Mononuclear cell (primary cell): ENCODE measurements around a stretch of chr4.

DNA sequence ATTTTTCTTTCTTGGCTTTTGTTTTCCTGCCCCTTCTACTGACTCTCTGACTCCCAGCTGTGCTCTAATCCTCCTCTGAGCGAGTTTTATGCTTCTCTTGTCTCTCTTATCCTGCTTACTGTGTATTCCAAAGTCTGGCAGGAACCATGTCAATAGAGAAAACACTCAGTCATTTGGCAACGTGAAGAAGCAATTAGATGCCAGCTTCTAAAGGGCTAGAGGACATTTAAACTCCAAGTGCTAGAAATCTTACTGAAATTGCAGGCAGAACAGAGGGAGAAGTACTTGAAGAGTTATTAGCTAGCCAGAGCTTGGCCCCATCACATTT is 984.6 kb upstream of the TENM3 start:
- RRBS = no CpG with 5 or more reads among the region's 2 CpGs

DNA sequence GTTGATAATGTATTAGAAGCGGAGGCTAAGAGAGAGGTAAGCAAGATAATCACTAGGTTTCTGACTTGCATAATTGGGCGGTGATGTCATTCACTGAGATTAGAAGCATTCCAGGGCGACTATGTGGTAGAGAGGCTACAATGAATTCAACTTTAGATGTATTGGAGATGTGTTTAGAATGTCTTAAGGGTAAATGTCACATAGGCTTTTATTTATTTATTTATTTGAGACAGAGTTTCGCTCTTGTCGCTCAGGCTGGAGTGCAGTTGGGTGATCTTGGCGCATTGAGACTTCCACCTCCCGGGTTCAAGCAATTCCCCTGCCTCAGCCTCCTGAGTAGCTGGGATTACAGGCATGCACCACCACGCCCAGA is 310 bp upstream of the TENM3 start:
- RRBS = no CpG with 5 or more reads among the region's 8 CpGs

DNA sequence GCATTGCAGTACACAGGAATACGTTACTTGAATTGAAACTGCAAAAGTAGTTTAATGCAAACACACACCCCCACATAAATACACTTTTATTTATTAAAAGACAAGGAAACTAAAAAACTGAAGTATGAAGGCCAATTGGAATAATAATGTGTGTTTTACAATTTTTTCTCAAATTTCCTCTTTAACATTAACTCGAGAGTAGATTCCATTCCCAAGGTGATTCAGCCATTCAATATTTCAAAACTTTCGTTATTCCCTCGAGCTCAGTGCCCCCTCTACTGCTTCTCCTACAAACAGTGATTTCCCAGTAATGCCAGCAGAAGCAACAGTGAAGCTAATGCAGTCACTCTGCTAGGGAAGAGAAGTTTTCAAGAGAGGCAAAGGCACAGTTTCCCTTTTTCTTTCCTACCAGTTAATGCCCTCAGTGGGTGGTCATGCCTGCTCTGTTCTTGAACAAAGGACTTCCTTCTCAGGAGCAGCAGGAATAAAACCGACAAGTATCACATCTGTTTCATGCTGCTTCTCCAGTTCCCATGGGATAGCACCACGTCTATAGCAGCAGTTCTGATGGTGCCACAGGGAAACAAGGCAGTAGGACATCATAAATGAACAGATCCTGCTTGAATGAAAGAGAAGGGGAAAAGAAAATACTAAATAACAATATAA is 317.1 kb downstream of the TENM3 start:
- RRBS = no CpG with 5 or more reads among the region's 6 CpGs

DNA sequence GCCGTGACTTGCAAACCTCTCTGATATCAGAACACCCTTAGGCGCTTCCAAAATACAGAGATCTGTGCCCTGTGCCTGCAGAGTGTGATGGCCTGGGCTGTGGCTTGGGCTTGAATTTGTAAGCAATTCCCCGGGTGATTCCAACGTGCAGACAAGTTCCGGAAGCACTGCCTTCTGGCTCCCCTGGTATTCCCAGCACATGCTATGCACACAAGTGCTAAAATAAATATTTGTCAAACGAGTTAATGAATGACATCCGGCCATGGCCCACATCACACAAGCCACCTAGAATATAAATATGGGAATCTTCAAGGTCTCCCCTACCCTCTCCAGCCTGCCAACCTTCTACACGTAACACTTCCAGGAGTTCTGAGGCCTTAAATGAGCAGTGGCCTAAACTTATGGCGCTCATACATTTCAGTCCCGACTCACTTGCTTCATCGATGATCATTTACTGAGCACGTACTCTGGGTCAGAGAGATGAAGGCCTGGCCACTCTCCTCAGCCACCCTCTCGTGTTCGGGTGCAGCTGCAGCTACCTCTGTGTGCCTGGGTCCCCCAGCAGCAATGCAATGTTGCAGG is 21.3 kb downstream of the DCTD start:
- RRBS = 97% methylated on average over 3 of the region's 14 CpGs

GRCh38 chr4:182904165-182904917 is 12.8 kb downstream of the DCTD start:
- RRBS = 96% methylated on average over 3 of the region's 15 CpGs

DNA sequence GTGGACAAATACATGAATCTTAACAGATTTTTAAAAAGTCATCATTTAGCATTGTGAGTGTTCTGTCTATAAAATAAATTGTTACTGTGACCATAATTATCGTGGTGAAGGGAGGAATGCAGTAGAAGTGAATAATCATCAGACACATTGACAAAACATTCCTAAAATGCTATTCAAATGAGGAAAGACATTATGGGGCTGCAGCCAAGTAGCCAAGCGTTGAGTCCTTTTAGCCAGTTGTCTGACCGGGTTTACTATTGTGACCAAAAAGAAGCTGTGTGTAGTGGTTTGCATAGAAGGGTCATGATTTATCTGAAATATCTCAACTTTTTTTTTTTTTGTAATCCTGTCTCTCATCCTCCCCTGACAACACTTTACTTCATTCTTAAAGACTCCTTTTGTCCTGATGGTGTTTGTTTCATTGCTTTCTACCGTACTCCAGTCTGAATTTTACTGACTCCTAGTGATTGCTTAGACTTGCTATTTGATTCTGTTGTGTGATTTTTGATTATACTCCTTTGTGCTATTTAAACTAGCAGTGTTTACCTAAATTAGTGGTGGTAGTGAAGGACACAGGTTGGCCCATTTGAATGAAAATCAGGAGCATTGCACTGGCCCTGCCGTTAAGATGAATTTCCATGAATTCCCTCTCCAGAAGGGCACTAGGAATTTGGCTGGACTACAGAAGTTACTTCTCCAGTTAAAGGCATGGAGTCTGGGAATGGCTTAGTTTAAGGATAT is 19.7 kb downstream of the WWC2 start:
- RRBS = no CpG with 5 or more reads among the region's 5 CpGs

DNA sequence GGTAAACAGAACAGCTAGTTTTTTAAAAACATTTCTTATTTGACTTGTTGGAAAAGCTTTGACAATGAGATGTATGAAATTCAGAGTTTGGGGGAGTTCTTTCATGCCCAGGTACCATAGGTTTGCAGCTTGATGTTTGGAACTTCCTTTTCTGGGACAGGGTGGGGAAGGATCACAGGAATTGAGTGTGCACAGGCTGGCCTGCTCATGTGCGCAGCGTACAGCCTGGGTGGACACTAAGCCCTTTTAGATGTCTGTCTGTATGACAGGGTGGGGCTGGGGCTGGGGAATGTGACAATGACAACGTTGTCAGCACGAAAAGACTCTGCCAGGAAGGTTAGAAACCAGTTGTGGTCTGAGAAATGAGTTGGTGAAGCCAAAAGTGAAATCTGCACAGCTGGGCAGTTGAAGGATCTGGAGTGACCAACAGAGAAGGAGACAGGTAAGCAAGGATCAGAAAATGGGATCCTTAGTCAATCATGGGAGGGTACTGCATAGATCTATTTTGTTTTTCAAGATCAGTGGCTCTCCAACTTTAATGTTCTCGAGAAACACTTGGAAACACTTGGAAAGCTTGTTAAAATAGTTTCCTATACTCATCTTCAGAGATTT is 47.5 kb downstream of the WWC2 start:
- RRBS = no CpG with 5 or more reads among the region's 5 CpGs

GRCh38 chr4:183270875-183271314 is 49.2 kb downstream of the CLDN22 start:
- RRBS = no CpG with 5 or more reads among the region's 1 CpG

- RRBS = 1% methylated on average over 29 of the region's 62 CpGs
Observed at GRCh38 chr4:183398171-183399137, 46.0 kb upstream of the CDKN2AIP start.

GRCh38 chr4:183444245-183444473 is 277 bp upstream of the CDKN2AIP start:
- RRBS = 1% methylated on average over 24 of the region's 32 CpGs

DNA sequence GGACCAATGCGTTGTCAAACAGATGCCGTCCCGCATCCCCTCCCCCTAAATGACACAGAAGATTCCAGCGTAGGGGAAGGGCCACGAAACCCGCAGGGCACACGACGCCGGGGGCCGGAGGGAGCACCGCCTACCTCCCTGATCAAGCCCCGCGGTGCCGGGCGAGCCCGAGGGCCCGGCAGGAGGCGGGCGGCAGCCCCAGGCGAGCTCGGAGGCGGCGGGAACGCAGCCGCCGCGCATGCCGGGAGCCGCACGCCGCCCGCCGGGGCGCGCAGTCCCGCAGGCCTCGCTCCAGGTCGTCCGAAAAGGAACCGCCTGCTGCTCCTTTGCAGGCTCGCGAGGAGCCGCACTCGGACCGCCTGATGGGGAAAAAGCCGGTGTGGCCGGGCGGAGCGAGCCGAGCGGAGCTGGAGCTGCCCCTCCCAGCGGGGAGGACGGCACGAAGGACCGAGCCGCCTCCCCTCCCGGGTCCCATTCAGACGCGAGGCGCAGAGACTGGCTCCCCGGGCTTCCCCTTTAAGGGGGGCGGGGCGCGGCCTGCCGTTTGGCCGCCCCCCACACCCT is 734 bp upstream of the ING2 start:
- RRBS = 1% methylated on average over 45 of the region's 66 CpGs

DNA sequence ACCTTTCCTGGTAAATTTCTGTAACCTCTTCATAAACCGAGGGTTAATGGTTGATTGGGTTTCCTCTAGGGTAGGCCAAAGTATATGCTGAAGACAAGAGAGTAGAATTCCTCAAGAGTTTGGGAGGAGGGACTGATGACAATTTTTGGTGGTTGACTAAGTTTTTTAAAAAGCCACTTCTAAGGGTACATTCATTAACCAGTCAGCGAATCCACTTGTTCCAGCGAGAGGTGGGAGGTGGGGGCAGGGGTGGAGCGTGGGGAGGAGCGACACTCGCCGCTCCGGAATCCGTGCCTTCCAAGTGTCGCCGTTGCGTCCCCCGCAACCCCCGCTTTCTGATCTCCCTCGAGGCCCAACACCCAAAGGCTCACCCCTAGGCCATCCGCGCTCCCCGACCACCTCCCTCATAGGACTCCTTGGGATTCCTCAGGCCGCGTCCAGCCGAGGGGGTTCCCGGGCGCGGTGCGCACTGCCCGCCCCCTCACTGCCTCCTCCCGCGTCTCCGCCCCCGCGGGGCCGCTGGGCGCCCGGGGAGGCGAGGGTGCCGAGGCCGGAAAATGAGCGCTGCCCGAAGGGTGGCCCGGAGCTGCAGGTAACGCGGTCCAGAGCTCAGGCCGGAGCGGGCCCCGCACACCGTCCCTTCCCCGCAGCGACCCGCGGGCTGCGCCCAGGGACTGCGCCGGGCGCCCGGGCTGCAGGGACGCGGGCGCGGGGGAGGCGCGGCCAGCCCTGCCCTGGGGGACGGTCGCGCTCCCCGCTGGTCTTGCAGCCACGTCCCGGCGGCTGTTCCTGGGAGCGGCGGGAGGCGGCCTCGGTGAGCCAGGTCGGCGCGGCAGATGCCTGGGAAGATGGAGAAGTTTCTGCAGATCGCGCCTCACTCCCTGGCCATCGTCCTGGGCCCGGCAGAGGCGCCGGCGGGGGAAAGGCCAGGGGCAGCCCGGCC is 108.0 kb upstream of the STOX2 start:
- RRBS = 3% methylated on average over 44 of the region's 83 CpGs

DNA sequence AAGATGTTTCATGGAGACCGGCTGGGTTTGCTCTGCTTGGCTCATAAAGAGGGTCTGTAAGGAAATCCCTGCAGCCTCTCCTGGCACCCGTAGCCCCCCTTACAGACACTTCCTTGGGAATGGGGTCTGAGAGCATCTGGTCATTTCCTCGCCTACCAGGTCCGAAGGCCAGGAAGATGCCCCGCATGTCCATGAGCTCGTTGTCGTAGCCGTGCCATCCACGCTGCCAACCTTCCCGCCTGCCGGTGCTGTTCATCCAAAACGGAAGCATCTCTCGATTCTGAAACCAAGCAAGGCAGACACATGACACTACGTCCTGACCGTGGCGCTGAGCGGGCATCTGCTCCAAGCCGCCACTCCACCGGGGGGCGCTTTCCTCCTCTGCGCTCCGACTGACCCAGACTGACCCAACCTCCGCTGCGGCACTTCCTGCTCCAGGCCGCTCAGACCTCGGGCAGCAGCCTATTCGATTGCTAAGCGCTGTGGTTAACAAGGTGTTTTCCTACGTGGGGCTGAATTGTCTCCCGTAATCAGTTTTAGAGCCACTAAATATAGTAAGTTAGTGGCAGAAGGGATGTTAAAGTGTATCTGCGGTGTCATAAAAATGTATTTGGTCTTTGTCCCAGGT is 120.5 kb downstream of the ENPP6 start:
- RRBS = no CpG with 5 or more reads among the region's 31 CpGs

- RRBS = no CpG with 5 or more reads among the region's 22 CpGs
Observed at GRCh38 chr4:184208435-184208938, 9.2 kb downstream of the ENPP6 start.

DNA sequence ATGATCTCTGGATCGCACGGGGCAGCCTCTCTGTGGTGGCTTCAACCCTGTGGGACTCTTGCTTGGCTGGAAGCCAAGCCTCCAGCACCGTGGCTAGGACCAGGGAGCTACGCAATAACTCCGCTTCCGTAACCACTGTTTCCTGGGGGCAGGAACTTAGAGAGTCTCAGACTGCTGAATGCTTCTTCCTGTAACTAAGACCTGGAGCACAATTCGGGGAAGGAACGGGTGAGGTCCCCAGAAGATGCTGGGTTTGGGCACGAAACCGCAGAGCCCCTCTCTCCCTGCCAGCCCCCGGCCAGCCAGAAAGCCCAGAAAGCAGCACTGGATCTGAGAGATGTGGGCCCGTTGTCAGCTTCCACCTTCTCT is 12.5 kb upstream of the ENPP6 start:
- RRBS = no CpG with 5 or more reads among the region's 12 CpGs

- RRBS = no CpG with 5 or more reads among the region's 15 CpGs
Observed at GRCh38 chr4:184348320-184349200, 125.8 kb downstream of the IRF2 start.

DNA sequence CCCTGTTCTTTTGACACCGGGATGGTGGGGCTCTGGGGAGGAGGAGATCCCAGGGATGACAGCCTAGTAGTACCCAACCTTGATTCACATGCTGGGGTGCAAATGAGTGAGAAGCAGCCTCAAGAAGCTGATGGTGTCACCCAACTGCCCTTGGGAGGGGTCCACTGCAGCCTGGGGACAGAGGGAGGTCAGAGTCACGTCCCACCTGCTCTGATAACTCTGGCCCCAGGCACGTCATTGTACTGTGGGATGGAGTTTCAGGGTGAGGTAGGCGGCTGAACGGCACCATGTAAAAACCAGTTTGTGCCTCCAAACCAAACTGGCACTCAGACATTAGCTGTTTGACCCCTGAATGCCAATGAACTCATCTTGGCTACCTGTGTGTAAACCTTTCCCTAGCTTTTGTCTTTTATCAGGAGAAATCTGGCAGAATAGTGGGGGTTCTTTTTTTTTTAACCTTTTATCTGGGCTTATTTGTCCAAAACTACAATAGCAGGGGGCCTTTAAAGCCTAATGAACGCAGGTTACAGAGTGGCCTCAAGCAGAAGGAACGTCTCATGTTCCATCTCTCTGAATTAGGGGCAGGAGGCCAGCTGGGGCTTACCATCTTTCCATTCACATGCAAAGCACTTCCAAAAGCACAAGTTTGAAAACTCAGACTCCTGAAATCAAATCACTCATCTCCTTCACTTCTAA is 89.4 kb downstream of the IRF2 start:
- RRBS = 46% methylated on average over 1 of the region's 7 CpGs

GRCh38 chr4:184420797-184421627 is 53.3 kb downstream of the IRF2 start:
- RRBS = no CpG with 5 or more reads among the region's 9 CpGs

DNA sequence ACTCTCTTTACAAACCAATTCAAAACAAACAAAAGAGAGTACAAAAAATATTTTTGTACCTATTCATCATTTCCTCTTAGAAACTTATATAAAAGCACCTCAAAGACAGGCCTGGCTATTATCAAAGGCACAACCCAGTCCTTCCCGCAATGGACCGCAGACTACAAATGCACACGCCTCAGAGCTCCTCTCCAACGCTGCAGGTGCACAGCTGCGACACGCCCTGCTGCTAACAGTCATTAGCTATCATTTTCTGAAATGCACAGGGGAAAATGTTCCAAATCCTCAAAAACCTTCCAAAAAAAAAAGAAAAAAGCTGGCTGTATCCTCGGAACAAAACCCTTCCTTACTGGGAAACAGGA is 16.8 kb downstream of the IRF2 start:
- RRBS = no CpG with 5 or more reads among the region's 7 CpGs